ENCODE measurements around a stretch of chr18.

CAGE:
- cytosol, long polyA minus RNA: no peak
- cytosol, long polyA plus RNA: no peak
- long polyA plus RNA: no peak
- nucleus, long polyA minus RNA: no peak
- nucleus, long polyA plus RNA: no peak
Measured at GRCh38 chr18:2870270-2871063, 23.7 kb downstream of the EMILIN2 start.

CAGE:
- cytosol, long polyA minus RNA: no peak
- cytosol, long polyA plus RNA: no peak
- long polyA plus RNA: no peak
- nucleus, long polyA minus RNA: no peak
- nucleus, long polyA plus RNA: no peak
Measured at GRCh38 chr18:2913956-2914671, 67.3 kb downstream of the EMILIN2 start.

DNA sequence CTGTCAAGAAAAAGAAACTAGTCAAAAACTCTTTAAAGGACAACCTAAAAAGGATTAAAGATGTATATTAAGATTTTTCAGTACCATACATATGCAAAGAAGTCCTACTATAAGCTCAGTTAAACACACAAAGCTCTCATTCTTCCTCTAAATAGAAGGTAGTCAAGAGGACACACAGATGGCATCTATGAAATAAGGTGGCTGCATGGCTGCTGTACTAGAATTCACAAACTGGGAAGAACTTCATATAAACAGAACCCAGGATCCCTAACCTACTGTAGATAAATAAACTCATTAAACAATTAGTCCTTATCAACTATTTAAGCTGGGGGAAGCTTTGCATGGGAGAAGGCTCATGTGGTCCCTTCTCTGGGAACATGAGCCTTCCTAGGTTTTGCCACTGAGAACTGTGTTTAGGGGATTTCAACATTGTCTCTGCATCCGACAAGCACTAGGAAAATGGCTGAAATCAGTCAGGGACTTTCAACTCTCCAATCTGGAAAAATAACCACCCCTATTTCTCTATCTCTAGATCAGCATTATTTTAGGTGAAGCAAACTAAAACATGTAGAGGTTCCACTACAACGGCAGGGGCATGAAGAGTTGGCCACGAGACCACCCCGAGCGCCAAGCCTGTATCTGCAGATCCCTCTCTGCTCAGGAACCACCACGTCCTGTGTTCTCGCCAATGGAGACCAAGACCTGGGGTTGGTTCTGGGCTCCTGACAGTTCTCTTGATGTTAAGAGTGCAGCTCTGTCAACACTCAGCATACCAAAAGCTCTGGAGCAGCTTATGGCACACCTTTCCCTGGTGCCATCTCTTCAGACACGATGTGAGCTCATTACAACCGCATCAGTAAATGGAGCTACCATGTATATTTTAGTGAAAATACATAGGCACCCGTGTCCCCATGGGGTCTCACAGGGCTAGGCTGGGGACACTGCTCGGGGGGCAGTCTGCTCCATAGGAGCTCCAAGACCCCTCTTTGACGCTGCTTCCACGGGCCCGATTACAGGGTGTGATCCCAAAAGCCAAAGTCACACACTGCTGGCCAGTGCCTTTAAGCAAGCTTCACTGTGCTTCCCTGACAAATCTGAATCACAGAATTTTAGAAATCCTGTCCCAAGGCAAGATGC lies 71.8 kb downstream of the EMILIN2 start:
CAGE:
- cytosol, long polyA minus RNA: no peak
- cytosol, long polyA plus RNA: no peak
- long polyA plus RNA: no peak
- nucleus, long polyA minus RNA: no peak
- nucleus, long polyA plus RNA: no peak

DNA sequence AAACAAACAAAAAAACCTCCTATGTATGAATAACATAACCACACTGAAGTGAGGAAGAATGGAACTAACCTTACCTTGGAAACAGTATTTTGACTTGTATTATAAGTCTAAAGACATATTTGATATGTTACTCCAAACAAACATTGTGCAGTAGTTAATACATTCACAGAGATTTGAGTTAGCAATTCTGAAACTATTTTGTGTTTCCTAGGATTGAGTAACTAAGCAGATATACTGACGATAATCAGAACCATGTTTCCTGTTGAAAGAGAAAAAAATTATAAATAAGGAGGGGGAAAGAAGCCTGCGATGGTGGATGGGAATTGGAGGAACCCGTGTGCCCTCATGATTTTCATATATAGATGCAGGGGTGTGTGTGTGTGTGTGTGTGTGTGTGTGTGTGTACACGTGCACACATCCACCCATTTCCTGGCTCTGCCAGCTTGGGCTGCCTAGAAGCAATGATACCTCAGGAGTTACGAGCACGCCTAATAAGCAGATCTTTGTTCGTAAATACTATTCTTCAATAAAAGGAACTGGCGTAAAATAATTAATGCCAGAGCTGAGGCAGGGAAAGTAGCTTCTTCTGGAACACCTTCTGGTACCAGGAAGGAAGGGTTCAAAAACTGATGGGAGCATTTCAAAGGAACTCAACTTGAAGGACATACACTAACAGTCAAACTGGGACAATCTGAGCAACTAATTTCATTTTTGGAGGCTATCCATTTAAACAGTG lies 56.8 kb downstream of the LPIN2 start:
CAGE:
- cytosol, long polyA minus RNA: no peak
- cytosol, long polyA plus RNA: no peak
- long polyA plus RNA: no peak
- nucleus, long polyA minus RNA: no peak
- nucleus, long polyA plus RNA: no peak

DNA sequence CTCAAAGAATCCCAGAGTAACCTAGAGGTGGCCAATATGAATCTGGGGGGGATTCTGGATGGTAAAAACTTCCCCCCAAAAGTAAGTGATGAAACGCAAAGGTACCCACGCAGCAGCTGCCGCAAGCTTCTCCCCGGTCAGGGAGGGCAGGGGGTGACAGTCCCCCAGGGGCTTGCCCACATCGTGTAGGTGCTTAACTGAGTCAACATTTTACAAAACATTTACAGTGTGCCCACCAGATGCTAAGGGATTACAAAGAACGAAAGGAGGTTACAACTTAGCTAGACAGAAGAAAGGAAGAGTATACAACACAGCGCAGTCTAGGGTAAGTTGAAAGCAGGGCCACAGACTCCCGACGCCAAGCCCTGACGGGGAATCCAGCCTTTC lies 45.6 kb downstream of the LPIN2 start:
CAGE:
- cytosol, long polyA minus RNA: no peak
- cytosol, long polyA plus RNA: no peak
- long polyA plus RNA: no peak
- nucleus, long polyA minus RNA: no peak
- nucleus, long polyA plus RNA: no peak

GRCh38 chr18:2967763-2968074 lies 45.2 kb downstream of the LPIN2 start:
CAGE:
- cytosol, long polyA minus RNA: no peak
- cytosol, long polyA plus RNA: no peak
- long polyA plus RNA: no peak
- nucleus, long polyA minus RNA: no peak
- nucleus, long polyA plus RNA: no peak

CAGE:
- cytosol, long polyA minus RNA: no peak
- cytosol, long polyA plus RNA: no peak
- long polyA plus RNA: no peak
- nucleus, long polyA minus RNA: no peak
- nucleus, long polyA plus RNA: no peak
Measured at GRCh38 chr18:2986042-2986642, 26.8 kb downstream of the LPIN2 start.

CAGE:
- cytosol, long polyA minus RNA: no peak
- cytosol, long polyA plus RNA: no peak
- long polyA plus RNA: no peak
- nucleus, long polyA minus RNA: no peak
- nucleus, long polyA plus RNA: no peak
Measured at GRCh38 chr18:2998712-2999429, 14.1 kb downstream of the LPIN2 start.

DNA sequence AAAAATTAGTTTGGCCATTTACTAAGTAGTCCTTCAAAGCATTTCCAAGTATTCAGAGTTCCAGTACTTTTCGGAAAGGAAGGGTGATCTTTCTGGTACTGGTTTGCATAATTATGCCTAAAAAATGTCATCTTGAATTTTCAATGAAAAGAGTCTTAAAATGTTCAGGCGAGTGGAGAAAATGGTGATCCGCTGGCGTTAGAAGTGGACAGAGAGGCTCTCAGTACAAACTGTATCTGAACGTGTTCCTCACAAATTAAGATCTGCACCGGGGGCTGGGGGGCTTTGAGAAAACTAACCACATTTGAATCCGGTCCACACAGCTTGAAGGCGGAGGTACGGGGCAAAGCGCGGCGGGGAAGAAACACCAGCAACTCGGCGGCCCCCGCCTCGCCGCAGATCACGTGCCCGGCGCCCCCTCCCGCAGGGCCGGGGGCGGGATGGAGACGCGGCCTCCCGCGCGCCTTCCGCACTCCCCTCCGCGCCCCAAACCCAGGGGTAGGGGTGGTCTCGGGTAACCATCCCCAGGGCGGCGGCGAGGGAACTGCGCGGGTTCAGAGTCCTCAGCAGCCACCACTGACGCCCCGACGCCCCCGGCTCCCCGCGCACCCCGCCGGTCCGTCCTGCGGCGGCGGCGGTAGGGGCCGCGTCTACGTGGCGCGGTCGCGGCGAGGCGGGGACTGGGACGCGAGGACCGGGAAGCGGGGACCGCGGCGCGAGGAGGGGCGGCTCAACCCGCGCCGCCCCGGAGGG lies 549 bp downstream of the LPIN2 start:
CAGE:
- cytosol, long polyA minus RNA: no peak
- cytosol, long polyA plus RNA: no peak
- long polyA plus RNA: no peak
- nucleus, long polyA minus RNA: no peak
- nucleus, long polyA plus RNA: no peak

DNA sequence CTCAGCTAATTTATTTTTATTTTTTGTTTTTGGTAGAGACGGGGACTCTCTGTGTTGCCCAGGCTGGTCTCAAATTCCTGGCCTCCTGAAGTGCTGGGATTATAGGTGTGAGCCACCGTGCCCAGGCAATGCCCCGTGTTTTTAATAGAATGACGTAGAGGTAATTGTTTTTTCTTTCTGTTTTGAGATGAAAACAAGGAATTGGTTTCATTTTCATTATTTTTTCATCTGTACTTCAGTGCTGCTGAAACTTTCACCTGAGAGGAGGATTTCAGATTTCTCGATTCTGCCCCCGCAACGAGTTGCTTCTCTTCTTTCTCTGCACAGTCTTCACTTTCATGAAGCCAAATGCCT lies 48.2 kb upstream of the LPIN2 start:
CAGE:
- cytosol, long polyA minus RNA: no peak
- cytosol, long polyA plus RNA: no peak
- long polyA plus RNA: no peak
- nucleus, long polyA minus RNA: no peak
- nucleus, long polyA plus RNA: no peak

GRCh38 chr18:3230980-3231566 lies 11.3 kb upstream of the MYOM1 start:
CAGE:
- cytosol, long polyA minus RNA: no peak
- cytosol, long polyA plus RNA: no peak
- long polyA plus RNA: no peak
- nucleus, long polyA minus RNA: no peak
- nucleus, long polyA plus RNA: no peak

DNA sequence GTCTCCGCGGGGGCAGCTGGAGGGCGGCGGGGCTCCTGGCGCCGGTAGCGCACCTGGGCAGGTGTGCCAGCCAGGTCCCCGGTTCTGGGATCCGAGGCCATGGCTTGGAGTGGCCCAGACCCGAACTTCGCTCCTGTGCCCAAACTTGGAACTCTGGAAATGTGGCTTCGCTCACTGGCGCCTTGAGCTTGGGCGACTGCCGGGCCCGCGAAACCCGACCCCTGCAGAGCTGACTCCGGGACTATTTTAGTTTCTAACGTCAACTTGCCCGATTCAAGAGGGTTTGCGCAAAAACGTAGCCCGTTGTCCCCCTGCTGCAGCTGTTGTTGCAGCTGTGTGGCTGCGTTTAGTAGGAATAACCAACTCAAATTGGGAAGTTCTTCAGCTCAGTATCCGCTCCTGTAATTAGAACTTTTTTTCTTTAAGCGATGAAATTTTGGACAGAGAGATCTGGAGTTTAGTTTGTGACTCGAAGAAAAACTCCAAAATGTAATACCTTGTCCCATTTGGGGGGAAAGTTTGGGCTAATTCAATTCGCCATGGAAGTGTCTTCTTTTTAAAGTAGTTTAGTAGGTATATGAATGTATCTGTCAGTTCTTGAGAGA lies 458 bp downstream of the MYL12A start:
CAGE:
- cytosol, long polyA minus RNA: no peak
- cytosol, long polyA plus RNA: no peak
- long polyA plus RNA: no peak
- nucleus, long polyA minus RNA: no peak
- nucleus, long polyA plus RNA: no peak

DNA sequence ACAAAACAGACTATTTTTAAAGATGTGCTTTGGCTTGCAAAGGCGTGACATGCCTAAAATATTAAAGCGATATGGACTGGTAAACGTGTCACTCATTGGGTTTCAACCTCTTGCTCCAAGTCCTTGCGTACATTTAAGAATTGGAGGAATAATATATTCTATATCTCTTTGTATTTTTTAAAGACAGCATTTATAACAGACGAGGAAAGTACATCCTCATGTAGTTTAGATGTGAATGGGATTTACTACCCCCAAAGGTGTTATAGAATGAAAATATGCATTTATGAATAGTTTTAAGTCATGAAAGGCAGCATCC lies 3.8 kb downstream of the MYL12A start:
CAGE:
- cytosol, long polyA minus RNA: no peak
- cytosol, long polyA plus RNA: no peak
- long polyA plus RNA: no peak
- nucleus, long polyA minus RNA: no peak
- nucleus, long polyA plus RNA: no peak

GRCh38 chr18:3269080-3269692 lies 7.3 kb downstream of the MYL12B start:
CAGE:
- cytosol, long polyA minus RNA: no peak
- cytosol, long polyA plus RNA: no peak
- long polyA plus RNA: no peak
- nucleus, long polyA minus RNA: no peak
- nucleus, long polyA plus RNA: no peak

DNA sequence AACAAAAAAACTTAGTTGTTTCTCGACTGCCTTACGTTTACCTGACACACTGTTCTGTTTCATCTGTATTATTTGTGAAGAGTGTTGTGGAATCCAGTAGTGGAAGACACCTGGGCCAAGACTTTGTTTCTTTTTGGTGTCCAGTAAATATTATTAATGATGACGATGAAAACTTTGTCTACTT lies 18.1 kb downstream of the MYL12B start:
CAGE:
- cytosol, long polyA minus RNA: no peak
- cytosol, long polyA plus RNA: no peak
- long polyA plus RNA: no peak
- nucleus, long polyA minus RNA: no peak
- nucleus, long polyA plus RNA: no peak

DNA sequence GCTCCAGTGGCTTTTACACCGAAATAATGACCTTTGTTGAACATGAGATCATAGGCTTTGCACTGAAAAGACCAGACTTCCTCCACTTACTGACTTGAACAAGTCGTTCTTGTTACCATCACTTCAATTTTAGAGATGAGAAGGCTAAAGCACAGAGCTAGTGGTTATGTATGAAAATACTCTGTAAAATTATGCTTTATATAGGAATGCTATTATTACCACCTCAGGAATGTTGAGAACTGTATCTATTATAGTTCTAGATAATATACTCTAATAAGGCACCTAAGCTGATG lies 20.0 kb downstream of the MYL12B start:
CAGE:
- cytosol, long polyA minus RNA: no peak
- cytosol, long polyA plus RNA: no peak
- long polyA plus RNA: no peak
- nucleus, long polyA minus RNA: no peak
- nucleus, long polyA plus RNA: no peak

DNA sequence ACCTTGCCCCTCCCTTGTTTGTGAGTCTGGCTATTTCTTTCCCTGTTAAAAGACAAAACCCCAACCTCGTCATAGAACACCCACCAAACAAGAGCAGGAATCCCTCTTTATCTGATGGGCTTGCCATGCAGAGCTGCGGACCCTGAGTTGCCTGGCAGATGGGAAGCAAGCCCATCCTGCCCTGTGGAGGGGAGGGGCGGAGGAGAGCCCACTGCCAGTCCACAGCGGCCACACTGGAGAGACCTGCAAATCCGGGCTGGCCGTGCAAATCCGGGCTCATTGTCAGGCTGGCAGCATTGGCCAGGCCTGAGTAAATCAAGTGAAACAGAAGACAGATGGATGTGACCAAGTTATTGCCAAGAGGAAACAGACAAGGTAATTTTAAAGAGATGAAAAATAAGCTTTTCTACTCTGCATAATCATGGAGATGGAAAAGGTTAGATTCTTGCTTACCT lies 22.0 kb downstream of the MYL12B start:
CAGE:
- cytosol, long polyA minus RNA: no peak
- cytosol, long polyA plus RNA: no peak
- long polyA plus RNA: no peak
- nucleus, long polyA minus RNA: no peak
- nucleus, long polyA plus RNA: no peak

DNA sequence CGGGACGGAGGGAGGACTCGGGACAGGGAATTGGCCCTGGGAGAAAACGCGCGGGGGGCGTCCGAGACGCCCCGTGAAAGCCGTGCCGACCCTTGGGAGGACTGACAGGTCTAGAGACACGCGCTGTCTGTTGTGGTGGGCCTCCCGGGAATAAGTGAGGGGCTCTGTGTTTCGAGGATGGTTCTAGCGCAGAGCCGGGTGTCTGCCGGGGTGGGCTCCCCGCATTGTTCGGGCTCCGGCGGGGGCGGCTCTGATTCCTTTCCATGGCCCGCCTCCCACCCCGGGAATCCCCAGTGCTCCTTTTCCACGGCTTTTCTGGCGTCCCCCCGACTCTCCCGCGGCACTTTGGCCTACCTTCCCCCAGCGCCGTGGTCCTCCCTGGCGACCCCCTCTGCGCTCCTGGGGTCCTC lies 1.8 kb downstream of the TGIF1 start:
CAGE:
- cytosol, long polyA minus RNA: no peak
- cytosol, long polyA plus RNA: no peak
- long polyA plus RNA: no peak
- nucleus, long polyA minus RNA: no peak
- nucleus, long polyA plus RNA: no peak

DNA sequence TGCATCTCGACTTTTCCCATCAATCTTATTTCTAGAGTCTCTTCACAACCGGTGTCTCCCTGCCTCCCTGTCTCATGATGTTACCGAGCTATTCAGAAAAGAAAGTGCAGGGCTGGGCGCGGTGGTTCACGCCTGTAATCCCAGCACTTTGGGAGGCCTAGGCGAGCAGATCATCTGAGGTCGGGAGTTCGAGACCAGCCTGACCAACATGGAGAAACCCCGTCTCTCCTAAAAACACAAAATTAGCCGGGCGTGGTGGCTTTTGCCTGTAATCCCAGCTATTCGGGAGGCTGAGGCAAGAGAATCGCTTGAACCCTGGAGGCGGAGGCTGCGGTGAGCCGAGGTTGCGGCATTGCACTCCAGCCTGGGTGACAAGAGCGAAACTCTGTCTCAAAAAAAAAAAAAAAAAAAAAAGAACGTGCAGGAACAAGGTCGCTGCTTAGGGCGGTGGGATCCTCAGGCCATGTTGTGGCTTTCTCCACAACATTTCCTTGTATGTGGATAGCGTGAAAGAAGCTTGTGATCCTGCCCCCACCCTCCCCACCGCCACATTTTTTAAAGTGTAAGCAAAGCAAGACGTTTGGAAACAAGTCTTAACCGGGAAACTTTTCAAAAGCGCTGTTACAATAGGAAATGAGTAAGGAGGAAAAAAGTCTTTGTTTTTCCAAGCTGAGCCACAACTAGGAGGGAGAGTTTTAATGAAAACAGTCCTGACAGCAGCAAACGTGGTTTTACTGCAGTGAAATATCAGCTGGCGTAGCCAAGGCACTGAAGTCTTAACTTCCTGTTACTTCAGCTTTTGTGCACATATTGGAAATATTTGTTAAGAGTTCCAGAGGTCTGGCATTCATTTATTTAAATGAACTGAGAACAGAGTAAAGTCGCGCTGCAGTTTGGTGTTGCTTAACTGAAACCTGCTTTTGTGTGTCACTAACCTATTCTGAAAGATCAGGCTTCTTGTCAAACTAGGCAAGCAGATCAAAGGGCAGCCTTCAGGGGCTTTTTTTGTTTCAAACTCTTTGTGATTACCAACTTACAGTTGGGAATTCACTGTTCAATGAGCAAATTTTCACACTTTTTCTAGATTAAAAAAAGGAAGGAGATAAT lies 3.7 kb downstream of the TGIF1 start:
CAGE:
- cytosol, long polyA minus RNA: no peak
- cytosol, long polyA plus RNA: no peak
- long polyA plus RNA: no peak
- nucleus, long polyA minus RNA: no peak
- nucleus, long polyA plus RNA: no peak

DNA sequence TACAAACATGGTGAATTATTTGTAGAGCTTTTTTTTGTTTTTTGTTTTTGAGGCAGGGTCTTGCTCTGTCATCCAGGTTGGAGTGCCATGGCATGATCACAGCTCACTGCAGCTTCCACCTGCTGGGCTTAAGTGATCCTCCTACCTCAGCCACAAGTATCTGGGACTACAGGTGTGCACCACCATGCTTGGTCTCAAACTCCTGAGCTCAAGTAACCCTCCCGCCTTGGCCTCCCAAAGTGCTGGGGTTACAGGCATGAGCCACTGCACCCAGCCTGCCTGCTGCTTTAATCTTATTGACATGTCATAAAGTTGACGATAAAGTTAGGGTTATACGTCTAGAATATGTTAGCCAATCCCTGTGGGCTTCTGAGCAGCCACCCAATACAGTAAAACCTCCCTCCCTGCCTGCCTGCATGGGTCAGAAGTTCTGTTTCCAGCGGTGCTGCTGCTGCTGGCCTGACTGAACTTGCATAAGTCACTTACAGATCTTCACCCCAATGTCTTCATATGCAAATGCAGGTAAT lies 30.0 kb downstream of the TGIF1 start:
CAGE:
- cytosol, long polyA minus RNA: no peak
- cytosol, long polyA plus RNA: no peak
- long polyA plus RNA: no peak
- nucleus, long polyA minus RNA: no peak
- nucleus, long polyA plus RNA: no peak

Measured in keratinocyte (primary cell).